Measurements from ENCODE around the genes OR4X2, OR4C13, OR5W2, OR5M9, OR5M3 and OR5M11.

GRCh38 chr11:48025672-48025925, 45.2 kb downstream of the PTPRJ start:
- PRO-cap: no peak

DNA sequence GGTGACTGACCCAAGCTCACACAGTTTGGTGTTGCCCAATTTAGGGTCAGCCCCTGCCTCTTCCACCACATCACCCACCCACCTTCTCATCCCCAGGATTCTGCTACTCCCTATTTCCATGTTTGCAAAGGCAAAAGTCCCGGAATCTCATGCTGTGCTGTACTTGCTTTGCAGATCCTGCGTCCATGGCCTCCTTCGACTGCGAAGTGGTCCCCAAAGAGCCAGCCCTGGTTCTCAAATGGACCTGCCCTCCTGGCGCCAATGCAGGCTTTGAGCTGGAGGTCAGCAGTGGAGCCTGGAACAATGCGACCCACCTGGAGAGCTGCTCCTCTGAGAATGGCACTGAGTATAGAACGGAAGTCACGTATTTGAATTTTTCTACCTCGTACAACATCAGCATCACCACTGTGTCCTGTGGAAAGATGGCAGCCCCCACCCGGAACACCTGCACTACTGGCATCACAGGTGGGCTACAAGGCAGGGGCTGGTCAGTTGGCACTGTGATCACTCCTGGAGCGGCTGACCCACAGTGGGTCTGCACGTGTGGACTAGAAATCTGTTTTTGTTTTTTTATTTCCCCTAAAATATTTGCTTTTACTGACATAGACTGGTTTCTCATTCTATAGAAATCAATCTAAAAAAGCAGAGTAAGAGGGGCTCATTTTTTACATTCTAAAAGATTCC, 77.2 kb upstream of the OR4B1 start:
- PRO-cap: no peak

DNA sequence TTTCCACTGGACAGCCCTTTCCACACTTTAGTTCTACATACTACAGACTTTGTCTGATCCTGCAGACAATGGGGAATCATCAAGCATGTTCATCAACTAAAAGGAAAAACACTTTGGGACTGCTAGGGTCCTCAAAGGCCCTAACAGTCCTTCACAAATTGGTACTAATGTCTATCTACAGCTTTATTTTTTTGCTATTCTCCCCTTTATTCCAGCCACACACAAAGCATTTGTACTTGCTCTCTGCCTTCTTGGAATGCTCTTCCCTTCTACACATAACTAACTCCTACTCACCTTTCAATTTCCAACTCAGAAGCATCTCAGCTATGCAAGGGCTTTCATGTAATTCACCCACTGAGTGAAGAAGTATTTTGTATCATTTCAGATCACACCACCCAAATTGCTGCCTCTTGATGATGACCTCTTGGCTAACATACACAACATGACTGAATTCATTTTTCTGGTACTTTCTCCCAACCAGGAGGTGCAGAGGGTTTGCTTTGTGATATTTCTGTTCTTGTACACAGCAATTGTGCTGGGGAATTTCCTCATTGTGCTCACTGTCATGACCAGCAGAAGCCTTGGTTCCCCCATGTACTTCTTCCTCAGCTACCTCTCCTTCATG, at the start of gene OR4X2:
Gene OR4X2, plus strand, starts transcription at position 443 of the 625 bp plus-strand sequence.
- PRO-cap: no peak

DNA sequence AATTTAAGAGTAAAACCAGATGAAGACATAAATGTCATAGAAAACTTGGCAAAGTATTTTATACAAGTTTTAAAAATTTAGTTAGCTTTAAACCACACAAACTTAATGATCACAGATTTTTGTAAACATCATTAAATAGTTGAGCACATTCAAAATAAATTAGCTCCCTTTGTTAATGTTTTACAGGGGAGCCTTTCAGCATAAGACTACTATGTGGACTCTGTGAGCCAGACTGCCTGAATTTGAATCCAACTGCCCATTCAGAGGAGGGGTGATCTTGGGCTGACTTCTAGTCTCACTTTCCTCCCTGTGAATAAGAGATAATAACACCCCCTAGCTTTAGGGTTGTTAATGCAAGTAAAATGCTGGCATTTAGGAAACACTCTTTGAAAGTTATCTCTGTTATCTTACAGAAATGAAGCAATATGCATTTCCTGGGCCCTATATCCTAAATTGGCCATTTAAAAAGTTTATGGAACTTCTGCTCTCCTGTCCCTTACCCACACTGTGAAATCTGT, 23.7 kb downstream of the FOLH1 start:
- PRO-cap: no peak

DNA sequence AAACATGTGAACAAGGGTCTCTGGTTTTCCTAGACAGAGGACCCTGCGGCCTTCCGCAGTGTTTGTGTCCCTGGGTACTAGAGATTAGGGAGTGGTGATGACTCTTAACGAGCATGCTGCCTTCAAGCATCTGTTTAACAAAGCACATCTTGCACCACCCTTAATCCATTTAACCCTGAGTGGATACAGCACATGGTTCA, 41.1 kb upstream of the OR4C13 start:
- PRO-cap: no peak

DNA sequence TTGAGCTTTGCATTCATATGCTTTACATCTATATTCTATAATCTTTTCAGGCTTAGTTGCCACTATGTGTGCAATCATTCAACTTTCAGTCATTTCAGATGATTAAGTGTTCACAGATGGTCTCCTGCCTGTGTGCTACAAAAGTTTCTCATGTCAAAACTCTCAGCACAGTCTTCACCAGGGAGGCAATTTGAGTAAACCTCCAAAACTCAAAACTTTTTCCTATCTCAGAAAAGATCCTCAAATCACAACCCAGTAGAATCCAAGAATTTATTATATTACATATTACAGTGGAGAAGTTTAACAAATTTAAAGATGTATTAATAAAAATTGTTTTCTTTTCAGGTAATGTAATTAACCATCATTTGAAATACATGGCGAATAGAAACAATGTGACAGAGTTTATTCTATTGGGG, at the start of gene OR4C13:
Gene OR4C13, plus strand, starts transcription at position 343 of the 416 bp plus-strand sequence.
- PRO-cap: no peak

GRCh38 chr11:55914400-55914975, at the start of gene OR5W2:
Gene OR5W2 (minus strand): TSS chr11:55914582.
- PRO-cap: no peak

DNA sequence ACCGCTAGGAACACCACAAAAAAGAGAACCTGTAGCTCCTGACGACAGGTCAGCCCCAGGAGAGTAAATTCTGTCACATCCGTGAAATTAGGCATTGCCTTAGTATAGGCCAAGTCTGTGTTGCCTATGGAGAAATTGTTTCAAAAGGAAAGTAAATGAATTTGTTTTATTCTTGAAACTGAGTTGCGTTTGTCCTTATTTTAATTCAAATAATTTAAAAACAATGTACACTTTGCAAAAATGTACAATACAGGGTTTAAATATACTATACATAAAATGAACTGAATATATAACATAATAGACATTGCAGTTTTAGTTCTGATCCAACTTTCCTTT, at the start of gene OR5M9:
Gene OR5M9, minus strand, starts transcription at position 95 of the 336 bp plus-strand sequence.
- PRO-cap: no peak

GRCh38 chr11:56473168-56473515, at the start of gene OR5M3:
Gene OR5M3 (minus strand): TSS chr11:56473352.
- PRO-cap: no peak

- PRO-cap: no peak
Observed at GRCh38 chr11:56543132-56543534, at the start of gene OR5M11. Gene OR5M11 (minus strand): TSS chr11:56543257.

GRCh38 chr11:56721633-56721876, 22.7 kb downstream of the OR9G1 start:
- PRO-cap: no peak

- PRO-cap: no peak
Observed at GRCh38 chr11:56790040-56790344, 41.5 kb upstream of the OR9G4 start.

DNA sequence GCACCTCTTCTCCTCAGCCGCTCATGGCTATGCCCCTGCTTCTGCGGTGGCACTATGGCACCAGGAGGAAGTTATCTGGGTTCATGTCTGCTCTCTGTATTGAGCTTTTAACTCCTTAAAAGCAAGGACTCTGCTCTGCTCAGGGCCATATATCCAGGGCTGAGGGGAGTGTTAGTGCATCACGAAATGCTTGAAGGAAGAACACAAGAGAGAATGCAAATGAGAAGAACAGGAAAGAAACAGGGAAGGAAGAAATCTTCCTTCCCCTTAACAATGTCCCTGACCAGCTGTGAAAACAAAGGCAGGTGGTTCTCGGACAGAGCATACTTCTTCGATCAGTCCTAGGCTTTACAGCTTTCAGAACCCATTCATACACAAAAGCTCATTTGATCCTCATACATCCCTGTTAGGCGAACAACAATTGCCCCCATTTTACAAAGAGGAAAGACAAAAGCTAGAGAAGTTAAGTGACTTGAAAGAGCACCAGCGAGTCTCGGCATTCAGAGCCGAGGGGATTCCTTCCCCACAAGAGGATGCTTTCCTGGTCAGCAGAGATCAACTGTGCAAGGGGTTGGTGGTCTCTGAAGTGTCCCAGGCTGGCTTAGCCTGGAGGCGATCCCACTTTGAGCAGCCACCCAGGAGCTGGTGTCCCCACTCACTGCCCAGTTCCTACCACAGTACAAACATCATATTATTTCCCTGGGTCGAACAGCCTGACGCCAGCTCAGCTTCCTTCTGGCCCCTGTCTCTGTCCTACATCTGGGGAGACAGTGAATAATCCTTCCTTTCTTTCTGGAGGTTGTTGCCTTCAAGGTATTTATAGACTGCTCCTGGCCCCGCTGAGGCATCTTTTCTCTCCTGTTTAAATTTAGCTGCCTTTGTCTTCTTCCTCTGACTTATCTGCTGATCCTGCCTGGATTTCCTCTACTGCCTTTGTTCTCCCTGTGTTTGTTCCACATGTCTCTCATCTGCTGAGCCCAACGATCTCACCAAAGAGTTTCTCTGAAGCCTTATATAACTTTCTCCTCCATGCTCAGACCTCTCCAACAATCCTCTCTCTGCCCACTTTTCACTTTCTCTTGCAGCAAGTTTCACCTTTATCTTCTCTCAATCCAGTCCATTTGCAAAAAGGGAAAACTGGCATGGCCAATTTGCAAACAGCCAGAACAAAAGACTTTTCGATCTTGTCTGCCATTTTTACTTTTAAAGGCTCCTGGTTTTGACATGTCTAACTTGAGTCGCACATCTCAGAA, 57.0 kb upstream of the LRRC55 start:
- PRO-cap: no peak

GRCh38 chr11:57308841-57309705, 15.7 kb downstream of the TNKS1BP1 start:
- PRO-cap: unidirectional peak, minus-strand start at chr11:57309268

DNA sequence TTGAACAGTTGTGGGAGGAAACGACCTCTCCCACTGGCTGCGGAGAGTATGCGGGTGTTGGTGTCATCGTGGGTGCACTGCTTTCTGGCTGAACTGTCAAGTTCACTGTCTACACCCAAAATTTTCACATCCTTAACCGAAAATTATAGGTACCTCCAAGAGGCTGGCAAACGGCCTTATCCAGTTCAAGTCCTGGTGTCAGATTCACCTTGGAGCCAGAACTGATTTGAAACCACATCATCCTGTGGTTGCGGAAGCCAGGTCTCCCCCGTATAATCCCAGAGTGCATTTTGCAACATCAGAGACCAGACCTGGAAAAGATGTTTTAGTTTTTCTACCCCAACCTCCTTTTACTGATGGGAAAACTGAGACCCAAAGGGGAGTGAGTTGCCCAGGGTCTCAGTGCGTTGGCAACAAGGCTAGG, 546 bp upstream of the SSRP1 start:
- PRO-cap: no peak

- PRO-cap: no peak
Observed at GRCh38 chr11:57547622-57548386, 10.4 kb downstream of the SMTNL1 start.

GRCh38 chr11:57660772-57661405, 3.3 kb downstream of the CLP1 start:
- PRO-cap: no peak

- PRO-cap: no peak
Observed at GRCh38 chr11:57682149-57682717, 14.3 kb downstream of the ZDHHC5 start.

DNA sequence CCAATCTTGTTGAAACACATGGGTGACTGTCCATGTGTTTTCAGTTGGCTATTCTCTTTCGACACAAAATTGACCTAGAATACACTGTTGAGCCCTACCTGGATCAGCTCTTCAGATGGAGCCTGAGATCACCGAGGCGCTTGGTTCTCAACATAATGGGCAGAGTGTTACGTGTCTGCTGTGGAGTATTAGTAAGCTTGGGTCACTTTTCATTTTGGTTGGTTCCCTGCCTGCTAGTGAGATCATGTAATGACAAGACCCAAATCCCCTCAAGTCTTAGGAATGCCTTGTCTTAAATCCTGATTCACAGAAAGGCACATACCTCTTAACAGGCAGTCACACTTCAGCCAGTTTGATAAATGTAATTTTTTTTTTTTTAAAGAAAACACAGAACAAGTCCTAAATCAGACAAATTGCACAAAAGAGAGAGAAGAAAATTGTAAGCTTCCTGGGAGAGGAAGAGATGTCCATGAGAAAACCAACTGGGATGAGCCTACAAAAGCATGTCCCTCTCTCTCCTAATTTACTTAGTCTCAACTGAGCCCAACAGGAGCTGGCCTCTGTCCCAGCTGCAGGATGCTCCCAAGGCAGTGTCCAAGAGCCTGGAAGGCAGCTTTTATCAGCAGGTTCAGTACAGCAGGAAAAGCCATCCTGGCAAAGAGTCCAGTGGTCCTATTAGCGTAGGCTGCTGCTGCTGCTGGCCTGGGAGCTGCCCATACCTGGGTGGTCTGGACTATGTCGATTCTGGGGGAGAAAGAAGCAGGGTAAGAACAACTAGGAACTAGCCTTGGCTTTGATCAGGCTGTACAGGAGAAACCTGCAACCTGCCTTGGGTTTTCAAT, 8.4 kb downstream of the MED19 start:
- PRO-cap: no peak

DNA sequence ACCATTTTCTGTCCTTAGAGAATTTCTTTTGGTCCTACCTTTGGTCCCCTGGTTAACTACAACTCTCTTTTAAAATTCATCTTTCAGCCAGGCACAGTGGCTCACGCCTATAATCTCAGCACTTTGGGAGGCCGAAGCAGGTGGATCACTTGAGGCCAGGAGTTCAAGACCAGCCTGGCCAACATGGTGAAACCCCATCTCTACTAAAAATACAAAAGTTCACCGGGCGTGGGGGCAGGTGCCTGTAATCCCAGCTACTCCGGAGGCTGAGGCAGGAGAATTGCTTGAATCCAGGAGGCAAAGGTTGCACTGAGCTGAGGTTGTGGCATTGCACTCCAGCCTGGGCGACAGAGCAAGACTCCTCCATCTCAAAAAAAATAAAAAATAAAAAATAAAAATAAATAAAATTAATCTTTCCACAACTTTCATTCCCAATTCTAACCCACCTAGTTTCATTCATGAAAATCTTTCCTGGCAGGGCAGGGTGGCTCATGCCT, 6.9 kb upstream of the SELENOH start:
- PRO-cap: no peak

All from left colon (tissue), 1 donor.